Measurements from ENCODE around the gene KLHL30.

DNA sequence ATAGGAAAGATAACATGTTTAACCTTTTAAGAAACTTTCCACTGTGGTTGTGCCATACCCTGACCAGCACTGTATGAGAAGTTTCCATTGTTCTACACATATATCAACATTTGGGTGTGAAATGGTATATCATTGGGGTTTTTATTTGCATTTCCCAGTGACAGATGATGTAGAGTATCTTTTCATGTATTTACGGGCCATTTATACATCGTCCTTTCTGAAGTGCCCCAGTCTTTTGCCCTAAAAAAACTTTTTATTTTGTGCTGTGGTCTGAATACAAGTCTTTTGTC is 31.8 kb downstream of the UBE2F start:
- RRBS = no CpG with 5 or more reads among the region's 2 CpGs

DNA sequence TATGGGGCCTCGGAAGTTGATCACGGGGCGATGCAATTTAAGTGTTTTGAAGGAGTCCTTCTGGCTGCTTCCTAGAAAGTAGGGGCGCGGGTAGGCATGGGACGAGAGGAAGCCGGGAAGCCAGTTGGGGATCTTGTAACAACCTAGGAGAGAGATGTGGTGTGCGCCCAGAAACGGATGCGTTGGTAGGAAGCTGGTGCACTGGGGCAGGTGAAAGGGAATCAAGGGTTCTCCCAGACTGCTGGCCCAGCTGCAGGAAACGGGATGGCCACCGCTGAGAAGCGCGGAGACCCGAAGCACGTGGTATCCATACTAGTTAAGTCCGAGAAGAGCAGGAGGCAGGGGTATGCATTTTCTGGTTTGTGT is 704 bp downstream of the SCLY start:
- RRBS = no CpG with 5 or more reads among the region's 17 CpGs

DNA sequence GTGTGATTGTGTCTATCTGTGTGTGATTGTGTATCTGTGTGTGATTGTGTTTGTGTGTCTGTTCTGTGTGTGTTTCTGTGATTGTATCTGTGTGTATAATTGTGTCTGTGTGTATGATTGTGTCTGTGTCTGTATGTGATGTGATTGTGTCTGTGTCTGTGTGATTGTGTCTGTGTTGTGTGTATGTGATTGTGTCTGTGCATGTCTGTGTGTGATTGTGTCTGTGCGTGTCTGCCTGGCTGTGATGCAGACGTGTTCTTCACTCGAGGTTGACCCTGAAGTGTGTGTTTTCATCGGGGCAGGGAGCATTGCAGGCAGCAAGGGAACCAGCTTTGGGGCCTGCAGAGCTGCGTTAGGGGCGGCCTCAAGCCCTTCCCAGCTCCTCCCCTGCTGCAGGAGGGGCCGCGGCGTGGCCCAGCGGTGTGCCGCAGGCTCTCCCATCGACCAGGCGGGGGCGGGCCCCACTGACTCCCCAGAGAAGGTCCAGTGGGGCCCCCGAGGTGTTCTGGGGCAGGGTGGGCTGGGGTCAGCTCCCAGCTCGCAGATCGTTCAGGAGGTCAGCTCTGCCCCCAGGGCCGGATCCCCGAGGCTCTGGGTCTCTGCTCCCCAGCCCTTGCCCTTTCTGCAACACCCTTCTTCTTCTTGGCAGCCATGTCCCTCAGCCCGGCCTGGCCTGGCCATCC is 11.4 kb upstream of the KLHL30 start:
- RRBS = 10% methylated on average over 3 of the region's 20 CpGs

DNA sequence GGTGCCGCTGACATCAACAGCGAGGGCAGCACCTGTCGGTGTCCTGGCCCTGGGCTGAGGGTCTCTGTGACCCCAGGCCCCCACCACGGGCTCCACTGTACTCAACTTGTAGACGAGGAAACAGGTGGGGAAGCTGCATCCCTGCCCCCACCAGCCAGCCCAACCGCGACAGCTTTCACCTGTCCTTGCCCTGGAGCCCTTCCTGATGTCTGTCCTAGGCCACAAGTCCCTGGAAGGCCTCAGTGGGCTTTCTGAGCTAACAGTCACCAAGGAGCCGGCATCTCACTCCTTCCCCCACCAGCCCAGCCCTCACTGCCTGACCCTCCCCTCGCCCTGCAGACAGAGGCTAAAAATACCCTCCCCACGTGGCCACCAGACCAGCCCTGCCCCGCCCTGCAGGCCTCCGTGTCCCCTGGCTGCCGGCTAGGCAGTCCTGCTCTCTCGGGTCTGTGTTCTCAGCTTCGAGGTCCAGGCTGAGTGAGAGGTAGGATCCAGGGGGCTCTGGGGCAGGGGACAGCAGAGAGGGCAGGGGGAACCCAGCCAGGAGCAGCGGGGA is at the start of gene KLHL30:
Gene KLHL30 (plus strand): TSS at position 394 of the 556 bp plus-strand sequence.
- RRBS = no CpG with 5 or more reads among the region's 16 CpGs

DNA sequence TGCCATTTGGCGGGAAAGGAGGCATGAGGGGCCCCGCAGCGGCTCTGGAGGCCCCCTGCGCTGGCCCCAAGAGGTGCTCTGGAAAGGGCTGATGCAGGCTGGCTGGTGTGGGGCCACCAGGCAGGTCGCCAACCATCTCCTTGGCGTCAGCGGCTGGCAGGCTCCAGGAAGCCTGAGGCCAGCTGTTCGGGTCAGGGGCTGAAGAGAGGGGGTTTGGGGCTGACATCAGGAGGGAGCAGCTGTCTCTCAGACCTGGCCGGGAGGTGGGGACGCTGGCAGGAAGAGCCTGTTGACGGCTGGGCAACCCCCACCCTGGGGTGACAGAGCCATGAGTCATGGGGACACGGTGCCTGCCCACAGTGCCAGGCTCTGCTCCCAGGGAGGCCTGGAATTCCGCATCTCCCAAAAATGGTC is 5.1 kb downstream of the KLHL30 start:
- RRBS = no CpG with 5 or more reads among the region's 13 CpGs

- RRBS = 3% methylated on average over 31 of the region's 50 CpGs
Measured at GRCh38 chr2:238159093-238159615, 384 bp downstream of the ERFE start.

DNA sequence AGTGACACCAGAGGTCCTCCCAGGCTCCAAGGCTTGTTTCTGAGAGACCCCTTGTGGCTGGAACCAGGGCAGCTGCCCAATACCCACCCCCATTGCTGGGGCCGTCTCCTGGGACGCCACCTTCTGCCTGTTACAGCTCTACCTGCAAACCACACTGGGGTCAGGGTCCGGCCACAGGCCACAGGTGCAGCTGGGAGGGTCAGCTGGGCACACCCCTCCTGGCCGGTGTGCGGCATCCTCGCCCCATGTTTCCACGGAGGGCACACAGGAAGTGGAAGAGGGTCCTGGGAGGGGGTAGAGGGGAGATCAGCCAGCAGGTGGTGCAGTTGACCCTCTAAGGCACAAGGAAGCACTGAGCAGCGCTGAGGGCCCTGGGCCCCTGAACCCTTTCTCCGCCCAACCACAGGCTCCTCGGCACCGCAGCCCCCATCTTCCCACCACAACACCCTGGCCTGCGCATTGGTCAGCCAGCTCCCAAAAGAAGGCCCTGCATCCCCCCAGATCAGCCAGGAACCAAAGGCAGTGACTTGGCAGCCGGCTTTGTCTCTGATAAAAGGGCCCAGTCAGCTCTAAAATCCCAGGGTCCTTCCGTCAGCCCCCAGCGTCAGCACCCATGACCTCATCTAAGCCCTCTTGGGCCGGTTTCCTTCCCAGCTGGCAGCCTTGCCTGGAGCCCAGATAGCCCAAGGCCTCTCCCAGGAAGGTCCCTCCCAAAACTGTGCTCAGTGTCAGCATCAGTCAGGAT is 1.6 kb downstream of the ERFE start:
- RRBS = 19% methylated on average over 2 of the region's 16 CpGs

GRCh38 chr2:238163784-238164195 is 5.0 kb downstream of the ERFE start:
- RRBS = 3% methylated on average over 46 of the region's 63 CpGs

GRCh38 chr2:238167297-238167661 is 8.5 kb downstream of the ERFE start:
- RRBS = no CpG with 5 or more reads among the region's 9 CpGs

GRCh38 chr2:238249981-238250753 is 10.3 kb upstream of the HES6 start:
- RRBS = no CpG with 5 or more reads among the region's 14 CpGs

DNA sequence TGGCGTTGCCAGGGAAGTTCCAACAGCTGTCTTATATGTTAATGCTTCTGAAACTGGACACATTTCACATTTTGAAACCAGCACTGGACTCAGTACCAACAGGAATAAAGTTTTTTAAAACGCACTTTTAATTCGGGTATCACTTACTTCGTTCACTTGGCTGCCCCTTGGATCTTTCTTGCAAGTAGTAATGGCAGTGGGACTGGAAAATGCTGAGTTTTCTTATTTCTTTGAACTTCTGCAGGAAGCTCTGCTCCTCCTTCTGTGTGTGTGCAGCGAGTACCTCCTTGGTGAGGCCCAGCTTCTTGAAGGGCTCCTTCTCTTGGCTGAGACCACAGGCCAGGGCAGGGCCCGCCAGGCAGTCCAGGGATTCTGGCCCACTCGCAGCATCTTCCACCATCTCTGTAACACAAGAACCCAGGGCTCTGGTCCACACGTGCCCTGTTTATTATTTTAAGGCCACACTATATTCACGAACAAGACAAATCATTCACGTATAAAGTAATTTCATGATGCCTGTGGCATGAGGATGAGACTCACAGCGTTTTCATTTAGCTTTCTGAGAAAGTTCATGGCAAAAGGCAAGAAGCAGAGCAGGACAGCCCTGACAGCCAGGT is 15.8 kb upstream of the HES6 start:
- RRBS = no CpG with 5 or more reads among the region's 11 CpGs

- RRBS = no CpG with 5 or more reads among the region's 9 CpGs
Measured at GRCh38 chr2:238281976-238282380, 6.4 kb downstream of the PER2 start.

DNA sequence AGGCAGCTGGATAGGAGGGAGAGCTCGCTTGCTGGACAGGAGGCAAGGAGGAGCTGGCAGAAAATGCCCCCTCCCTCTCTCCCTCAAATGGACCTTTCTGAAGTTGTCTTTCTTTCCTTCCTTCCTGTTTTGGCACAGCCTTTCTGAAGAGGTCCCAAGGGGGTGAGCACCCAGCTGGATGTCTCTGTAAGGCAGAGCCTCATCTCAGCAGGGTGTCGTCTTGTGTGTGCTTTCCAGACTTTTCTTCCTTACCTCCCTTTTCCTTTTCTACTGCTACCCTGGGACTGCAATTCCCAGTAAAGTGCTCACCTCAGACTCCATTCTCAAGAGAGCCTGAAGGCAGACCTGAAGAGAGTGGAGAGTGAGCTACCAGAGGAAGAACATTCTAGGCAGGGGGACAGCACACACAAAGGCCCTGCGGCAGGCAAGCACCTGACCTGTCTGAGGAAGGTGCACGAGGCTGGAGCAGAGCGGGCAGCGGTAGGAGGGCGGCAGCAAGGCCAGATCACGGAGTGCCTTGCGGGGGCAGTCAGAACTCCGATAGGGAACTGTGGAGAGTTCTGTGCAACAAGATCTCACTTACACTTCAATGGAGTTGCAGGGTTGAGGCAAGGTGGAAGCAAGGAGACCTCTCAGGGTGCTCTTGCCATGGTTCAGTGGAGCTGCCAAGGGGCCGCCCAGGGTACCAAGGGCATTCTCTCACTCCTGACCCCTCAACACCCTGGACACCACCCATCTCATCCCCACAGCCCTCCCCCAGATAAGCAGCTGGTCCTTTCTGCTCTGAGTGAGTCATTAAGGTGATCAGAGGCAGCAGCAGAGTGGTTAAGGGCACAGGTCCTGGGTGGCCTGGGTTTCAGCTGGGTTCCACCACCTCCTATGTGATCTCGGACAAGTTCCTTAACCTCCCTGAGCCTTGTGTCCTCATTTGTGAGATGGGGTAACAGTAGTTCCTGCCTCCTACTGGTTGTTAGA is 5.0 kb downstream of the PER2 start:
- RRBS = no CpG with 5 or more reads among the region's 12 CpGs

GRCh38 chr2:238289865-238290018 is 1.3 kb upstream of the PER2 start:
- RRBS = no CpG with 5 or more reads among the region's 4 CpGs

- RRBS = no CpG with 5 or more reads among the region's 23 CpGs
Measured at GRCh38 chr2:238425839-238426448, 783 bp upstream of the ASB1 start.

GRCh38 chr2:238459067-238459552 is 32.4 kb downstream of the ASB1 start:
- RRBS = no CpG with 5 or more reads among the region's 8 CpGs

DNA sequence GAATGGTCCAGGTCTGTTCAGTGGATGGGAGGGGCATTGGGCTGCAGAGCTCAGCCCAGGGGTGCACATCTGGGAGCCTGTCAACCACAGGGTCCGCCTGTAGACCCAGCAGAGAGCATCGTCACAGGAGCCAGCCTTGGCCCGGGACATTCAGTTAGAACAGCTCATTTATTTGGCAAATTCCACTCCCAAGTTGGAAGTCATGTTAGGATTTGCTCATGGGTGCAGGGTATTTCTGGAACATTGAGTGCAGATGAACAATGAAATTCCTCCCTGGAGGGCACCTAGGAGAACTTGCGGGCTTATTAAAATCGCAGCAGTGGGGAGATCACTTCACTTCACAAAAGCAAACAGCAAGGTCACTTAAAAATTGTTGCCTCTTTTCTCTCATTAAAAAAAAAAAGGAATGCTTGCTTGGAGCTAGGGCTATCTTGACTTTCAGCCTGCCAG is 119.8 kb upstream of the TWIST2 start:
- RRBS = no CpG with 5 or more reads among the region's 5 CpGs

GRCh38 chr2:238846386-238847437 is 1.2 kb upstream of the TWIST2 start:
- RRBS = 22% methylated on average over 38 of the region's 101 CpGs

- RRBS = no CpG with 5 or more reads among the region's 5 CpGs
Measured at GRCh38 chr2:238851170-238851727, 3.4 kb downstream of the TWIST2 start.

DNA sequence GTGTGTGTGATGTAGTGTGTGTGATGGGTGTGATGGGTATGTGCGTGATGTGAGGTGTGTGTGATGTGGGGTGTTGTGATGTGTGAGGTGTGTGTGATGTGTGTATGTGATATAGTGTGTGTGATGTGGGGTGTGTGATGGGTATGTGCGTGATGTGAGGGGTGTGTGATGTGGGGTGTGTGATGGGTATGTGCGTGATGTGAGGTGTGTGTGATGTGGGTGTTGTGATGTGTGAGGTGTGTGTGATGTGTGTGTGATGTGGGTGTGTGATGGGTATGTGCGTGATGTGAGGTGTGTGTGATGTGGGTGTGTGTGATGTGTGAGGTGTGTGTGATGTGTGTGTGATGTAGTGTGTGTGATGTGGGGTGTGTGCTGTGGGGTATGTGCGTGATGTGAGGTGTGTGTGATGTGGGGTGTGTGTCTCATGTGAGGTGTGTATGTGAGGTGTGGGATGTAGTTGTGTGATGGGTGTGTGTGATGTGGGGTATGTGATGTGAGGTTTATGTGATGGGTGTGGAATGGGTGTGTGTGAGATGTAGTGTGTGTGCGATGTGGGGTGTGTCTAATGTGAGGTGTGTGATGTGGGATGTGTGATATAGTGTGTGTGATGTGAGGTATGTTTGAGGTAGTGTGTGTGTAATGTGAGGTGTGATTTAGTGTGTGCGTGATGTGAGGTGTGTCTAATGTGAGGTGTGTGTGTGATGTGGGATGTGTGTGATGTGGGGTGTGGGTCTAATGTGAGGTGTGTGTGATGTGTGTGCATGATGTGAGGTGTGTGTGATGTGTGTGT is 55.0 kb downstream of the TWIST2 start:
- RRBS = no CpG with 5 or more reads among the region's 7 CpGs